ENCODE results near the genes SNX11 and PHOSPHO1.

- PRO-cap = bidirectional peak, plus-strand start at chr17:48107788, minus-strand start at chr17:48107418
These were observed at the start of gene SNX11 for GRCh38 chr17:48107161-48108060. Gene SNX11, plus strand, starts transcription at chr17:48107766.

GRCh38 chr17:48441204-48441890 lies 11.3 kb upstream of the SKAP1 start:
- PRO-cap = no peak

- PRO-cap = no peak
These were observed 42.3 kb upstream of the SKAP1 start for GRCh38 chr17:48472393-48472732.

- PRO-cap = no peak
These were observed 19.8 kb downstream of the HOXB1 start for GRCh38 chr17:48510969-48511548.

DNA sequence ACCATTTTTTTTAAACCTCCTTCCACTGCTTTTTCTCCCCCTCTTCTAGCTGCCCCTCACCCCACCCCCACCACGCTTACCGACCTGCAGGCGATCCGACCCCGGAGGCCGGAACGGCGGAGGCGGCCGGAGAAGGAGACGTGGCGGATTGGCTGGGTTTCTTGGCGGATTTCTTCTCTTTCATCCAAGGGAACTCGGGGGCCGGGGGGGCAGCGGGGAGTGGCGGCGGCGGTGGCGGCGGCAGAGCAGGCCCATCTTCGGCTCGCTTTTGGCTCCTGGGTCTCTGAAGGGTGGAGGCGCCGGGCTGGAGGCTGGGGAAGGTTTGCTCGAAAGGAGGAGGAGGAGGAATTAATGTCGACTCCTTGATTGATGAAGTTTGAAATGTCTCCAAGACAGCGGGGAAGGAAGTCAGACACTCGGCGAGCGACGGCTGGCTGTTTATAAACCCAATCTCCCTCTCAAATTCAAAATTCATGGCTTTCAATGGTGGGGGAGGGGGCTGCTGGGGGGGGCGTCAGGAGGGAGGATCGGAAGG lies 405 bp downstream of the HOXB2 start:
- PRO-cap = unidirectional peak, minus-strand start at position 324 of the sequence

GRCh38 chr17:48547629-48549111 lies 3.3 kb upstream of the HOXB2 start:
- PRO-cap = no peak

DNA sequence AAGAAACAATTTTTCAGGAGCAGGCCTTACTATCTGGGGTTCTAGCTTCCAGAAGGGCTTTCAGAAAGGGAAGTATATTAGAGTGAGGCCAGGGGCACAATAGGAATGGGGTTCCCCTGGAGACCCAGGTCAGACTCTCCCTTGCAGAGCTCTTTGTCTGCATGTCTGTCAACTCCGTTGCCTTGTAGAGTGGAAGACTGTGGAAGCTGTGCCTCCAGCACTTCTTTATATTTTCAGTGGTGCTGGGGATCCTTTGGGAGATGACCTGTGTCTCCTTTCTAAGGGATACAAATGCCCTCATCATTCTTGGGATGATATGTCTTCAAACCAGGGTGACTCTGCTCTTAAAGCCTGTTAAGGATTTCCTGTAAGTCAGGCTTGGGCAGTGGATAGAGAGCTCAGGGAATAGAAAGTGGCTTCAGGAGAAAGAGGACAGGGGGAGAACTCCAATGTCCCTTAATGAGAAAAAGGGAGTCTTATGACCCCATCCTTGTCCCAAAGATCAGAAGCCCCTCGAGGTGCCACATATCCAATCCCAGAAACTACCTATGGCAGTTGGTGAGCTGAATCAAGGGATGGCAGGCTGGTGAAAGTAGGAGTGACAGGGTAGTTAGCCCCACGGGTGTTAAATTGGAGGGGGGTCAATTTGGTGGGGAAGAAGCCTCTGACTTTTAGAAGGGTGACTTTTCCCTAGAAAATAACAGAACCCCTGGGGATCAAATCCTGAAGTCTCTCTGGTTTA lies 1.5 kb downstream of the HOXB3 start:
- PRO-cap = no peak

GRCh38 chr17:48596996-48597585 lies 3.5 kb upstream of the HOXB5 start:
- PRO-cap = no peak

- PRO-cap = unidirectional peak, minus-strand start at chr17:48598205
These were observed 4.3 kb upstream of the HOXB5 start for GRCh38 chr17:48597586-48598632.

- PRO-cap = no peak
These were observed 493 bp downstream of the HOXB7 start for GRCh38 chr17:48610162-48610886.

GRCh38 chr17:48629233-48629685 lies 3.1 kb upstream of the HOXB9 start:
- PRO-cap = no peak

DNA sequence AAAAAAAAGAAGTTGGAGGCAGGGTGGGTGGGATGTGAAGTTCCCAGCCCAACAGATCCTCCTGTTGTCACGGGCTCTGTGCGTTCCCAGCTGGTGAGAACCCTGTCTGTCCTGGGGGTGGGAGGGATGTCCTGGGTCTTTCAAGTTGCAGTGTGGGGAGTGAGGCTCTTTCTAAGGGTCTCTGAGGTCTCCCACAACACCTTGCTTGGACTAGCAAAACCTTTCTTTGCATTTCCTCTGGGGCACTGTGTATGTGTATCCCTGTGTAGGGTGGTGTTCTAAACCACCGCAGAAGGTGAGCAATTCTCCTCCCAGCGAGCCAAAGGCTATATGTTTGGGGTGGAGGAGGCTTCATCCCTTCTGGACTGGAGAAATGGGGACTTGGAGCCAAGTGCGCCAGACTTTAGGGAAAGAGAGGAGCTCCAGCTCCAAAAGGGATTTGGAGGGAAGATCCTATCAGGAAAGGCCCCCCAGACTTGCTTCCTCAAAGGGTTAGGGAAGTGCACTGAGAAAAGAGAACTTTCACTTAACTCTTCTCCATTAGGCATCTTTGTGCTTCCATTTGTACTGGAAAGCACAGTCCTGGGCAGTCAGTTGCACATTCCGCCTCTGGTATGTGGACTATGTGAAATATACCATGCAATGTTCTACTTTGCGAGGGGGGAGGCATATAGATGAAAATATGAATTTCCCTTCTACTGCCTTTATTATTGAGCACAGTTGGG lies 18.8 kb upstream of the HOXB9 start:
- PRO-cap = no peak

DNA sequence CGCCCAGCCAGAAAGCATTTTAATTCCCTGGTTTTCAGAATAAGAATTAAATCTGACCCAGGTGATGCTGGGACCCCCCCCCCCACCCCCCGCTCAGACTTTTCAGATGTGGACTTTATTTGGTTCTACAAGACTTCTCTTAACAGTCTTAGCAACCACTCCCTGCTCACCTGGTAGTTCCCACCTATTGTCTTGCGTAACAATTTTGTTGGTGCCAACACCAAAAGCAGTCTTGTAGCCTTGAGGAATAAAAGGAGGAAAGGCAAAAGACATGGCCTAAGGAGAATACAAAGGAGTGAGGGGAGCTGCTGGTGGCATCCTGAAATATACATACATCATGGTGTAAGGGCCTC lies 5.1 kb downstream of the TTLL6 start:
- PRO-cap = no peak

DNA sequence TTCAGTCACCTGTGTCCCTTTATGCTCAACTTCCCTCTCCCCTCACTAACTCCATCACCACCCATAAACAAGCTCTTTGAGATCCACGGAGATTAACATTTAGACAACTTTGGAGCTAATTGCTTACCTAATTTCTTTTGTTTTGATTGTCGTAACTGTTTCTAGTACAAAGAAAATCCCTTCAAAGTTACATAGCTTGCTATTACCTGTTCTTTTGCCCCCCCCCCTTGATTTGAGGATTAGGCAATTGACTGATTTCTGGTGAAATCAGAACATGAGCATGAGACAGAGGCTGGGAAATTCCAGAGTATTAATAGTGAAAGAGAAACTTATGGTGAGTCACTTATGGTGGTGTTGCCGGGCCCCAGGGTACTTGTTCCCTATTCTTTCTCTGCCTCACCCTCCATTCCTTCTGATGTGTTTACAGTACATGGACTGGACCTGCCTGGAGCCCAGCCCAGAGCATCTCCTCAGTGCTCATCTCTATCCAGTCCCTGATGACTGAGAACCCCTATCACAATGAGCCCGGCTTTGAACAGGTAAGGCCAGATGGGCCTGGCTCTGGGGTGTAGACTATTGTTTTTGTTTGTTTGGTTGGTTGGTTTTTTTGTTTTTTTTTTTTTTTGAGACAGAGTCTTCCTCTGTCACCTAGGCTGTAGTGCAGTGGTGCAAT lies 7.6 kb downstream of the UBE2Z start:
- PRO-cap = no peak

DNA sequence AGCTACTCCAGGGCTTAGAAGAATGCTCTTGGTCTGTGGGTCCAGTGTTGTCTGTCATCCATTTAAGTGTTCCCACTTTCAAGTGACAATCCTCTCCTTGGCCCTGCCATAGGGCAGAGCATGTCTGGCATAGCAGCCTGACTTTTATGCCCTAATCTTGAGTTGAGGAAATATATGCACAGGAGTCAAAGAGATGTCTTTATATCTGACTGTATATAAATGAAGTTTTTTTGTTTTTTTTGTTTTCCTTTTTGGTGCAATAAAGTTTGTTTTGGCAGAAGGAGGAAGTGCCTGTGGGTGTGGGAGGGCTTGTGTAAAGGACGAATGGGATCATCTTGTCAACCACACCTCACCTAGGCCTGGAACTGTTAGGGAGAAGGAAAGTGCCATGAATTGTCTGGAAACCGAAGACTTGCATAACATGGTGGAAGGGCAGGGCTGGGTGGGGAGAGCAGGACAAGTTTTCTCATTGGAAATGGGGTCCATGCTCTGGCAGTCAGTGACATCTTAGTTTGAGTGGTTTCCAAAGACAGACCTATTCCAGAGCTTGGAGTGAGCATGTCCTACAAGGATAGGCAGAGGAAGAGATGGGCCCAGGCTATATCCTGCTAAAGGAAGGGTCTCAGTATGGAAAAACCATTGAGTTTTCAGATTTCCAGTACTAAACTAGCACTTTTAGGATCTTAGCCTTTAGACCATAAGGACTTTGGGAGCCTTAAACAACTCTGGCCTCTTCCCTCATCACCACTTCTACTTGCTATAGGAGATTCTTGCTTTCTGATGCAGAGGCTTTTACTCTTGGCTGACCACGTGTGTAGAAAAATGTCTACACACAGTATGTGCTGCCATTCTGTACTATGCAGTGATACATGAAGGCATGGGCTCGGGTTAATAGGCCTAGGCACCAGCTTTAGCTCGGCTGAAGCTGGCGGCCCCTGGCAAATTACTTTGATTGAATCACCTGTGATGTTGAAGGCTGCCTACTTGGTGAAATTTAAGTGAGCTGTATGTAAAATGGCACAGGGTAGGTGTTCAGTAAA lies 15.5 kb downstream of the SNF8 start:
- PRO-cap = no peak

DNA sequence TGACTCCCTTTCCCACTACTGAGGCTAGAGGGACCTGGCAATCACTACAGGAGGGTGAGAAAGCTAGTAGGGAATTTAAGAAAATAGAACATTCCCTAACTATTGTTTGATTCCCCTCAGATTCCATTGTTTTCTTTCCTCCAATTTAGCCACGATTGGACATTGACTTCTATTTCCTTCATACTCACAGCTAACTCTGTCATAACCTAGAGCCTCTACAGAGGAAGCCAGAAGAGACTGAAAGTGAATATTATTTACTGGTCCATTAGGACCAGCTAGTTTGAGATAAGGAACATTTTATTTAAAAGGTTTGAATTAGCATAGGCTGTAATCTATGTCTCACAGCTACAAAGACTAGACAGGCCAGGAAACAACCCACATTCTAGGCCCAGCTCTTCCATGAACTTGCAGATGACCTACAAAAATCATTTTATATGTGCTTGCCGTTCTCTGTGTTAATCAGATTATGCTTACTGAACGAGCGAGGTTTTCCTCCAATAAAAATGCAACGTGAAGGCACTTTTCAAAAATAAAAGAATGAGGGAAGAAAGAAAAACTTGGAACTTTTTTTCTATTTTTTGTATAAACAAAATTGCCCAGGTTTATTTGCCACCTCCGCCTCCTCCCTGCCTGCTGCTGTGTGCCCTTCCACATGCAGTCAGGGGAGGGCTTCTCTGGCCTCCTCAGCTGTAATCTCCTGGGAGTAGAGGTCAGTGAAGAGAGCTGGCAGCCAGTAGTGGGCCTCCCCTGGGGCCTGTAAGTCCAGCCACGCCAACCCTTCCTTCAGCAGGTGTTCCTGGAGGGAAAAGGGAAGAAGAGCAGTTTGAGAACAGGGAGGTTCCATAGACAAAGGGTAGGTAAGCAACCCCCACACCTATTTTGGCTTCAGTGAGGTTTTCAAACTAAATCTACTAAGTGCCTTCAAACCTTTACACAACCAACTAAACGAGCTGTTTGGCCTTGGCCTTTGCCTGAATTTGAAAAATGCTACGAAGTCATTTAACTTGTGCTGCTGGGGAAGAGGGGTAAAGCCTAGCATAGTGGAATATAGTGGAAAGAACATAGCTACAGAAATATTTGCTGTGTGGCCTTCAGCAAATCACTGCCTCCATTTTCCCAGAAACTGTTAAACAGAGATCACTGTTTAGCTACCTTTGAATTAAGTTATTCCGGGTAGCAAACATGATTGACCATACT lies 14.4 kb downstream of the SNF8 start:
- PRO-cap = no peak

GRCh38 chr17:48995934-48996835 lies 1.0 kb upstream of the IGF2BP1 start:
- PRO-cap = bidirectional peak, plus-strand start at chr17:48996141, minus-strand start at chr17:48996017; bidirectional peak, plus-strand start at chr17:48996558, minus-strand start at chr17:48996504

- PRO-cap = no peak
These were observed 5.2 kb downstream of the PHOSPHO1 start for GRCh38 chr17:49225462-49225751.

DNA sequence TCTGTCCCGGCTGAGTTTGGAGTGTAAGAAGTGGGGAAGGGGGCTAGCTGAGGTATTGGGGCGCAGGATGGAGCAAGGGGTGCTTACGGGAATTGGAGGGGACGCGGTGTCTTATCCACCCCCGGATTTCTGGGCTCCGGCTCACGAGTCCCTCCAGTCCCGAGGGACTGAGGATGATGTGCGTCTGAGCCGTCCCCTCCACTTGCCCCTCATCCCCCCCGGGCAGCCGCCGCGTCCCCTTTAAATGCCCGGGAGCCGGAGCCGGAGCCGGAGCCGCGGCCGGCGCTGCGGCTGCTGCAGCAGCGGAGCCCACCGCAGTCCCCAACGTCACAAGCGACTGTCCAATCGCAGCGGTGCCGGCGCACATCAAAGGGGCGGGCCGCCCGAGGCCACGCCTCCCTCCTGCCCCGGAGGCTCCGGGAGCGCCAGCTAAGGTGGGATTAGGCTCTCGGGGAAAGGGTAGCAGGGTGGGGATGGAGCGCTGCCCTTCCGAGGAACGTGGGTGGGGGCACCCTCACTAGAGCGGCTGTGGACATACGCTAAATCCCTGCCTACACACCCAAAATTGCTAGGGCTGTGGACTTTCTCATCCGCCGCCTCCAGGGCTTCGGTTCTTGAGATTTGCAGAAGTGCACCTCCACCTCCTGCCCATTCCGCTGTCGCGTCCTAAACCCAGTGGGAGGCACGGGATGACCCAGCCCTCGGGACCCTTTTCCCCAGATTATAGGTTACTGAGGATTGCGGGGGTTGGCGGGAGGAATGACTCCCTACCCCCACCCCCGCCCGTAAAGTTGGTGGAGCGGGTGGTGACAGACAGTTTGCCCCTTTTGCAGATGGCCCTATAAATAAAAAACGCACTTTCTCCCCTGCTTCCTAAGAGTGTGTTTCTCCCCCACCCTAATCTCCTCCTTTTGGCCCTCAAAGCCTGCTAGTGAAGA lies at the start of gene PHOSPHO1:
Gene PHOSPHO1 (minus strand): TSS at position 298 of the 938 bp plus-strand sequence.
- PRO-cap = no peak

GRCh38 chr17:49371120-49371971 lies 9.3 kb upstream of the ZNF652 start:
- PRO-cap = no peak

Data from mesothelial cell of epicardium (in vitro differentiated cells).